SK-N-DZ (cell line): ENCODE data around the genes B3GALT1, LRP2 and FASTKD1.

GRCh38 chr2:164826435-164826900 lies 15.2 kb downstream of the COBLL1 start:
RAMPAGE:
- cytosol, long total RNA = no peak
- nucleus, long total RNA = no peak

DNA sequence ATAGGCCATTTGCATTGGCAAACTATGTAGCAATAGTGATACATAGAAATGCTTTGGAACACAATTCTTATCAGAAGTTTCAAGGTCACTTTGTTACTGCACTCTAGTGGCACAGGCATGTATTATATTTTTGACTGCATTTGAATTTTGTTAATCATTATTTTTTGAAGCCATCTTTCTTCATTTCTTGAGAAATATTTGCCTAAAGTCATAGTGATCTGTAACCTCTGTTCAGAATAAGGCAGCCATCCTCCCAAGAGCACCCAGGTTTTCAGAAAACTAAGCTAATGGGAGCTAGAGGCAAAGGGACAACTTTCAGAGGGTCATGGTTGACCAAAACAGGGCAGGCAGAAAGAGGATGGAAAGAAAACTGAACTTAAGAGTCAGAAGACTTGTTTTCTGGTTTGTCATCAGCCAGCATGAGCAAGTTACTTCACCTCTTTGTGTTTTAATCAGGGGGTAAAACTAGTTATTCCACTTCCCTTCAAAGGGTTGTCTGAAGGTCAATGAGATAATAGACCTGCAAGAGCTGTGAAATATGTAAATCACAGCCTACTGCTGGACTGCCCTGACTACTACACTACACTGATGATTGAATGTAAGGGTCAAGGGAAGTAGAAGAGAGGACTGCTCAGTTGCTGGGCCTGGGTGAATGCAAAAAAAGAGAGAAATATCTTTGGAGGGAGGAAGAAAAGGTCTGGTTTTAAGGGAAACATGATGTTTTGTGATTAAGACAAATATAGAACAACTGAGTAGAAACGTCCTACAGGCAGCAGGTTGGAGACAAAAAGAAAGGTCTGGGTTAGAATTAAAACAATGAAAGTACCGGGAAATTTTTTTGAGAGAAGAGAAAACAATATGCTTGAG lies 41.4 kb downstream of the SLC38A11 start:
RAMPAGE:
- cytosol, long total RNA = no peak
- nucleus, long total RNA = no peak

DNA sequence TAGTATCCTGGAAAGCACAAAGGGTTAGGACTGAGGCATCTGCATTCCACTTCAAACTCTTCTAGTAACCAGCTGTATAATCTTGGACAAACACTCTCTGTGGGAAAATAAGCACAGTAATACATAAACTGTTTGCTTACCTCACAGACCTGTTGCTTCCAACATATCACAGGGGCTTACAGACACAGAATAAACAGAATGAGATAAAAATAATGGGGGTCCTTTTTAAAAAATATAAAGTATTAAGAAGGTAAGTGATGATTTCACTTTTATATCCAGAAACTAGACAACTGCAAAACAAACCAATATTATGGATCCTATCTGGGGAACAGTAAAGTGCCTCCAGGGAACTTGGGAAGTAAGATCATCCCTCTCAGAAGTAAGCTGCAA lies 49.0 kb downstream of the TTC21B start:
RAMPAGE:
- cytosol, long total RNA = no peak
- nucleus, long total RNA = no peak

DNA sequence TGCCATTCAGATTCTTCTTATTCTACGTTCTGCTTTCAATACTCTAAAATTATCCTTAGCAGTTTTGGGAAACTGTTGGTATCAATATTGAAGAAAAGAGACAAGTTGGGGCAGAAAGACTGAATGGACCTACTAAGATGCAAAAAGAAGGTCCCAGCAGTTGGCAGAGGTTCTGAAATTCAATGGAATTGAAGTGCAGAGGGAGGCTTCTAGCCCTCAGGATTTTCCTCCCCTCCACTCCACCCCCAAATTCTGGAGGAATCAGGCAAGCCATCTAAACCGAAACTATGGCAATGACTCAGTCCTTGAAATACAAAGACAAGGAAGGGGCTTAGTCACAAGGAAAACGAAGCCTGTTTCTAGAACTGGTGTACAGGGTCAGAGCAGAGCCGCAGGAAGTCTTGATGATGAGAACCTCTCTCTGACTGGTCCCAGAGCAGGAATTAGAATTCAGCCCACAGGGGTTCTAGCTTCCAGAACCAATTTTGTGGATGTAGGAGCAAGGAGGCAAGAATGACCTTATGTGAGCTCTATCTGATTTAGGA lies 111.7 kb upstream of the SCN1A start:
RAMPAGE:
- cytosol, long total RNA = no peak
- nucleus, long total RNA = no peak

RAMPAGE:
- cytosol, long total RNA = no peak
- nucleus, long total RNA = no peak
These were observed 562 bp downstream of the SCN9A start for GRCh38 chr2:166375131-166375632.

RAMPAGE:
- cytosol, long total RNA = no peak
- nucleus, long total RNA = no peak
These were observed at the start of gene B3GALT1 for GRCh38 chr2:167292307-167293378. Gene B3GALT1, plus strand, starts transcription at chr2:167293001.

DNA sequence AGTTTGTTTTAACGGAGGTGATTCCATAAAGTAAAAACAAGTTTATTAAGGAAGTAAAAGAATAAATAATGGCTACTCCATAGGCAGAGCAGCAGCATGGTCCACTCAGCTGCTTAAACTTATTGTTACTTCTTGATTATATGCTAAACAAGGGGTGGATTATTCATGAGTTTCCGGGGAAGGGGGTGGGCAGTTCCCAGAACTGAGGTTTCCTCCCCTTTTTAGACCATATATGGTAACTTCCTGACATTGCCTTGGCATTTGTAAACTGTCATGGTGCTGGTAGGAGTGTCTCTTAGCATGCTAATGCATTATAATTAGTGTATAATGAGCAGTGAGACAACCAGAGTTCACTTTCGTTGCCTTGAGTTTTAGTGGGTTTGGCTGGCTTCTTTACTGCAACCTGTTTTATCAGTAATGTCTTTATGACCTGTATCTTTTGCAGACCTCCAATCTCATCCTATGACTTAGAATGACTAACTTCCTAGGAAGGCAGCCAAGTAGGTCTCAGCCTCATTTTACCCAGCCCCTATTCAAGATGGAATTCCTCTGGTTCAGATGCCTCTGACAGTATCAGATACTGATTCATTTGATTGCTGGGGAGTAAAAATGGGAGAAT lies 42.7 kb downstream of the B3GALT1 start:
RAMPAGE:
- cytosol, long total RNA = no peak
- nucleus, long total RNA = no peak

GRCh38 chr2:167386658-167387224 lies 93.9 kb downstream of the B3GALT1 start:
RAMPAGE:
- cytosol, long total RNA = no peak
- nucleus, long total RNA = no peak

DNA sequence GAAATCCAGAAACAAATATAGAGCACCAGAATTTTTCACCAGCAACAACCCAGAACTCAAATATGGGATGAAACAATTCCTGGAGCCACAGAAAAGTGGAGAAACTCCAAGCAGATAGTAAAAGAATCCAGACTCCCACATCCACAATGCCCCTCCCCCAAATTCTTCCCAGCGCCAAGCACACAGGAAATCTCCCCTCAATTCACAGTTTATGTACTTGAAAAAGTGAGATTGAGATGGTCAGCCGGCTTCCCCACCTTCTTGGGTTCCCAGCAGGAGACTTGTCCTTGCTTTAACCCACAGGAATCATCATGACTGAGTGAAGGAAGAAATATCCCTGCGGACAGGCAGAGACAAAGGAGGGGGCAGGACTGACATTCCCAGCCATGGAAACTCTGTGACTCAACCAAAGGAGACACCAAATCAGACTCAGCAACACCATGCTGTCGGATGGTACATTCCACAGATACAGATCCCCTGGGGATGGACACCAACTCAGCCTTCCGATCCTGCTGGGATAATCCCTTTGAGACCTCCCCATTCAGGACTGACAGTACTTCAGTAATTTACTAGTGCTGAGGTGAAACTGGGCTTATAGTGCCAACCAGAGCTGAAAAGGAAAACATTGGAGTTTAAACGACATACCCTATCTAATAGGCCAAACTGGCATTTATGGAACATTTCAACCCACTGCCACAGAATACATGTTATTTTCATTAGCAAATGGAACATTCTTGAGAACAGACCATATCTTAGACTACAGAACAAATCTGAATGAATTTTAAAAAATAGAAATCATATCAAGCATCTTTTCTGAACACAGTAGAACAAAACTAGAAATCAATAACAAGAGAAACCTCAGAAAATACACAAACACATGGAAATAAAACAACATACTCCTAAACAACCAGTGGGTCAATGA lies 113.8 kb downstream of the B3GALT1 start:
RAMPAGE:
- cytosol, long total RNA = no peak
- nucleus, long total RNA = no peak

GRCh38 chr2:167509529-167510227 lies 216.9 kb downstream of the B3GALT1 start:
RAMPAGE:
- cytosol, long total RNA = no peak
- nucleus, long total RNA = no peak

GRCh38 chr2:168357748-168358037 lies 98.4 kb upstream of the CERS6 start:
RAMPAGE:
- cytosol, long total RNA = no peak
- nucleus, long total RNA = no peak

RAMPAGE:
- cytosol, long total RNA = no peak
- nucleus, long total RNA = no peak
These were observed 33.9 kb downstream of the CERS6 start for GRCh38 chr2:168489862-168490407.

RAMPAGE:
- cytosol, long total RNA = no peak
- nucleus, long total RNA = no peak
These were observed 40.9 kb downstream of the CERS6 start for GRCh38 chr2:168496996-168497378.

RAMPAGE:
- cytosol, long total RNA = no peak
- nucleus, long total RNA = no peak
These were observed 11.8 kb downstream of the G6PC2 start for GRCh38 chr2:168912826-168913412.

DNA sequence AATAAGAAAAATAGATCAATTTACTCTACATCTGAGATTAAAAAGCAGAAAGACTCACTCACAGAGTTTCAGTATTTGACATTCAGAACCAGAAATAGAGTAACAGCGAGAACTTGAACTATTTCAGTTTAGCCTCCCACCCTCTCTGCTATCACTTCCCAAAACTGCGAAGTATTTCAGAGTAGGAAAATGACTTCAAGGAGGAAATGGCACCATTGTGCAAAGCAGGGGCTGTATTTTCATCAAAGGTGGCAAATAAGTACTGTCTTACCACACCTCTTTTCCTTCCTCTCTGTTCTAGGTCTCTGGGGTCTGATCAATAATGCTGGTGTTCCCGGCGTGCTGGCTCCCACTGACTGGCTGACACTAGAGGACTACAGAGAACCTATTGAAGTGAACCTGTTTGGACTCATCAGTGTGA lies 13.7 kb downstream of the DHRS9 start:
RAMPAGE:
- cytosol, long total RNA = no peak
- nucleus, long total RNA = no peak

DNA sequence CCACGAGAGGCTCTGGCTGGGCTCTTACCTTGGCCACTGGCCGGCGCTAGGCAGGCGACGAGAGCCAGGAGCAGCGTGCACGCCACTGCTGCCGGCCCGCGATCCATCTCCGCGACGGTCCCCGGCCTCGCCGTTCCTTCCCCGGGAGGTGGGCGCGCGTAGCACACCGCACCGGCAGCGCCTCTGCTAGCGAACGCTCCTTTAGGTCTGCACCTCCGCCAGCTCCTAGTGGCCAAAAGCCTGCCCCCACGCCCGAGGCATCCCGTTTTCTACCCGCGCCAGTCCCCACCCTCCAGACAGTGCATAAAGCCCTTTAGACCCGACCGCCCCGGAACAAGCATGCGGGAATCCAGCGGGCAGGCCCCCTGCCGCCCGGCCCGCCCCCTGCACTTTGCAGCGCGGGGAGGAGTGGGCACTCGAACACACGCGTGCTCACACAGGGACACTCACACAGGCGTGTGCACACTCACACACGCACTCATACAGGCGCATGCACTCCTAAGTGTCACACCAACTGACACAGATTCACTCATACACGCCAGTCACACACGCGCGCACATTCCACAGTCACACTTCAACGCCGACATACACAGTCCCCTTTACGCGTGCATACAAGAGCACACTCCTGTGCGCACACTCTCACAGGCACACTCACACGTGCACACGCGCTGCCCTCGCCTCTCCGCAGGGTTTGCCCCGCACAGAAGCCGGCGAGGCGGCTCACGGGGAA lies at the start of gene LRP2:
Gene LRP2, minus strand, starts transcription at position 242 of the 730 bp plus-strand sequence.
RAMPAGE:
- cytosol, long total RNA = no peak
- nucleus, long total RNA = no peak

RAMPAGE:
- cytosol, long total RNA = no peak
- nucleus, long total RNA = start-site peak on the minus strand at chr2:169573788-169573836, 166 and 61 reads in 2 replicates
These were observed at the start of gene FASTKD1 for GRCh38 chr2:169573107-169574296. Gene FASTKD1, minus strand, starts transcription at chr2:169573865.

RAMPAGE:
- cytosol, long total RNA = no peak
- nucleus, long total RNA = no peak
These were observed 51.9 kb downstream of the PPIG start for GRCh38 chr2:169636065-169636374.

GRCh38 chr2:169711676-169711957 lies 17.3 kb downstream of the PHOSPHO2 start:
RAMPAGE:
- cytosol, long total RNA = no peak
- nucleus, long total RNA = no peak

RAMPAGE:
- cytosol, long total RNA = no peak
- nucleus, long total RNA = no peak
These were observed 43.7 kb downstream of the MYO3B start for GRCh38 chr2:170221520-170222171.